Measurements from ENCODE around the gene AMY1B.

- RRBS, 2 experiments: no CpG with 5 or more reads among the region's 16 CpGs
Measured at GRCh38 chr1:94922445-94923469, 4.2 kb downstream of the CNN3 start.

GRCh38 chr1:94961597-94961993 lies 34.7 kb upstream of the CNN3 start:
- RRBS, 2 experiments: no CpG with 5 or more reads among the region's 7 CpGs

DNA sequence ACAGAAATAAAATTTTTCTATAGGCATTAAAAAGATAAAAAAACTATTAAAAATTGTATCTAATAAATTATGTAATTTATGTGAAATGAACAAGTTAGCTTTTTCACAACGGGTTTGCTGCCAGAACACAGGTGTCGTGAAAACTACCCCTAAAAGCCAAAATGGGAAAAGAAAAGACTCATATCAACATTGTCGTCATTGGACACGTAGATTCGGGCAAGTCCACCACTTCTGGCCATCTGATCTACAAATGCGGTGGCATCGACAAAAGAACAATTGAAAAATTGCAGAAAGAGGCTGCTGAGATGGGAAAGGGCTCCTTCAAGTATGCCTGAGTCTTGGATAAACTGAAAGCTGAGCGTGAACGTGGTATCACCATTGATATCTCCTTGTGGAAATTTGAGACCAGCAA lies 274.8 kb upstream of the PTBP2 start:
- RRBS, 2 experiments: no CpG with 5 or more reads among the region's 9 CpGs

GRCh38 chr1:99599536-99600331 lies 46.2 kb upstream of the PALMD start:
- RRBS, 2 experiments: no CpG with 5 or more reads among the region's 6 CpGs

DNA sequence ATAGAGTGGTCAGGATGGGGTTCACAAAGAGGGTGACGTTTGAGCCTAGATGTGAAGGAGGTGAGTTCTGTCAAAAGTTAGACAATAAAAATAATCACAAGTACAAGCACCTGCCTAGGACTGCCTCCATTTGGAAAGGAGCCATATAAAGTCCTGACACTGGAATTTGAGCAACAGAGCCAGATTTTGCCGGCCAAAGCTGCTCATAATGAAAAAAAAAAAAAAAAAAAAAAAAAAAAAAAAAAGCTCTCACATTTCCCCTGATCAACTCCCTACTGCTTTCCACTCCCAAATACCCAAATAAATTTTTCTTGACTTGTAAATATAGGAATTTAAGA lies 4.1 kb downstream of the PALMD start:
- RRBS, 2 experiments: no CpG with 5 or more reads among the region's 2 CpGs

DNA sequence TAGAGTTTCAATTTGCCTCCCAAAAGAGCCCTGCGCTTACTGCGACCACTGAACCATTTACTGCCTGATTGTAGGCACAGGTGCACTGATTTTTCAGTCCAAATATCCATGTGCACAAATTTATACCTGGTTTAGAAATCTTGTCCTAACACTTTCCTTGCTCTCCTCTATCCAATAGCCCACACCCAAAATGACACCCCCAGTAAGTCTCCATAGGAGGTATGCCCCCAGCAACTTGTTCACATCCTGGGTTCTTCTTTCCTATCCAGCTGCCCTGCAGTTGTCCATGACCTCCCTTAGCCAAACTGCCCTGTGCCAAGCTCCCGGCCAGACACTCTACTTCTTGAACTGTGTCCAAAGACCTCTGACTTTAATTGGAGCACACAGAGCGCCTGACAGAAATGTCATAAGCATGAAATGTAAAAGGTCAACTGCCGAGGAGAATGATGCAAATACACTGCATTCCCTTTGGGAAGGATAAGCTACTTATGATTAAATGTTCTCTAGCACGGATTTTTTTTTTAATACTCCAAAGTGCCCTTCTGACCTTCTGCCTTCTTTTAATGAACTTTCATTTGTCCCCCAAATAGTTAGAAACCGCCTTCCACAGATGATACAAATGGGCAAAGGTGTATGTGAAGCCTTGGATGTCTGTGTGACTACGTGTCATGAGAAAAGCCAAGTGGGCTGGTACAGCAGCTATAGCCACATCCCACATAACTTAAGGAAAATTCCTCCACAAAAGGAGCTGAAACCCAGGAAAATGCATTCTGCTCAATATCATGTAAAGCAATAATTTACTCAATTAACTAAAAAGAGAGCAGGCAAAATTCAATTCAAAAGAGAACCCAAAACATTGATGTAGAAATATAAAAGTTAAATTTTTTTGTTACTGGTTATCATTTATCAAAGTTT lies 26.7 kb downstream of the PALMD start:
- RRBS, 2 experiments: no CpG with 5 or more reads among the region's 8 CpGs

GRCh38 chr1:99748362-99749089 lies 17.9 kb downstream of the FRRS1 start:
- RRBS, 2 experiments: no CpG with 5 or more reads among the region's 6 CpGs

DNA sequence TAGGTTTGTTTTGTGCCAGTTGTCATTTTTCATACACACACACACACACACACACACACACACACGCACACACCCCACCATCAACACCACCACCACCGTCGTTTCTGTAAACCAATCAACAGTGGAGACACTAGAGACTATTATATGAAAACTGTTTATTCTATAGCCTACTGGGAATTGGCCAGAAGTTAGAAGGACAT lies 8.6 kb upstream of the LRRC39 start:
- RRBS, 2 experiments: no CpG with 5 or more reads among the region's 3 CpGs

GRCh38 chr1:100414443-100415118 lies 62.3 kb downstream of the CDC14A start:
- RRBS, 2 experiments: no CpG with 5 or more reads among the region's 5 CpGs

GRCh38 chr1:100443984-100444601 lies 91.8 kb downstream of the CDC14A start:
- RRBS, 2 experiments: no CpG with 5 or more reads among the region's 5 CpGs

- RRBS, 2 experiments: no CpG with 5 or more reads among the region's 4 CpGs
Measured at GRCh38 chr1:100460973-100461680, 76.8 kb upstream of the GPR88 start.

- RRBS, 2 experiments: no CpG with 5 or more reads among the region's 2 CpGs
Measured at GRCh38 chr1:100481168-100481675, 56.7 kb upstream of the GPR88 start.

- RRBS, 2 experiments: 10% methylated on average over 19 of the region's 47 CpGs; no CpG with 5 or more reads in 1 of the 2 experiments
Measured at GRCh38 chr1:100539948-100540416, 2.0 kb downstream of the GPR88 start.

DNA sequence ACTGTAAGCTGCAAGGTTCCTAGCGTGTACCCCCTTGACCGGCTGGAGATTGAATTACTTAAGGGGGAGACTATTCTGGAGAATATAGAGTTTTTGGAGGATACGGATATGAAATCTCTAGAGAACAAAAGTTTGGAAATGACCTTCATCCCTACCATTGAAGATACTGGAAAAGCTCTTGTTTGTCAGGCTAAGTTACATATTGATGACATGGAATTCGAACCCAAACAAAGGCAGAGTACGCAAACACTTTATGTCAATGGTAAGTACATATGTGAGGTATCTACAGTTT lies 11.7 kb downstream of the VCAM1 start:
- RRBS, 2 experiments: no CpG with 5 or more reads among the region's 5 CpGs

- RRBS, 2 experiments: 83 to 90% methylated on average over 9 of the region's 38 CpGs
Measured at GRCh38 chr1:101239692-101240902, 3.3 kb downstream of the S1PR1 start.

DNA sequence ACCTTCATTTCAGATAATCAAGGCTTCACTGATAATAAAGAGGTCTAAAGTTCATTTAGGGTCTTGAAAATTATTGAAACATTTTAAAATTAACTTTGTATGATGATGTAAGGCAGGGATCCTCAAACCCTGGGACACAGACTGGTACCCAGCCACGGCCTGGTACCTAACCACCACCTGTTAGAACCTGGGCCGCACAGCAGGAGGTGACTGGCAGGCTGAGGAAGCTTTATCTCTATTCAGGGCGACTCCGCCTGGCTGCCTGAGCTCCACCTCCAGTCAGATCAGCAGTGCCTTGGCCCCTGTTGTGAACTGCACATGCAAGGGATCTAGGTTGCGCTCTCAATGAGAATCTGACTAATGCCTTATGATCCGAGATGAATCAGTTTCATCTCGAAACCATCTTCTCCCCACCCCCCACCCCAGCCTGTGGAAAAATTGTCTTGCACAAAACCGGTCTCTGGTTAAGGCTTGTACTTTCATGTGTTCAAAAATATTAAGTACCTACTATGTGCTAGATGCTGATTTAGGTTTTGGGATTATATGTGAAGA lies 4.2 kb downstream of the RNPC3 start:
- RRBS, 2 experiments: no CpG with 5 or more reads among the region's 8 CpGs

GRCh38 chr1:103695934-103696654 lies at the start of gene AMY1B:
TSS of gene AMY1B (minus strand) at chr1:103696210.
- RRBS, 2 experiments: no CpG with 5 or more reads among the region's 13 CpGs

DNA sequence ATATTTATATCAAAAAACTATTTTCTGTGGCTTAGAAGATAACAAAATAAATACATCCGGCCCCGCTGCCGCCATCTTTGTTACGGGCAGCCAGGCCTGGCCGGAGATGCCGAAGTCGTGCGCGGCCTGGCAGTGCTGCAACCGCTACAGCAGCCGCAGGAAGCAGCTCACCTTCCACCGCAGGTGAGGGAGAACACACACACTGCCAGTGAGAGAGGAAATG lies 323.1 kb downstream of the AMY1C start:
- RRBS, 2 experiments: 66 to 88% methylated on average over 5 of the region's 12 CpGs

GRCh38 chr1:107683717-107684092 lies 281.3 kb downstream of the VAV3 start:
- RRBS, 2 experiments: no CpG with 5 or more reads among the region's 2 CpGs

All from Panc1 (cell line).